SUDHL5 (cell line): ENCODE data around the genes ADGRA1 and UTF1.

- PRO-cap: no peak
Observed at GRCh38 chr10:132629090-132629653, 91.6 kb downstream of the INPP5A start.

- PRO-cap: no peak
Observed at GRCh38 chr10:132659959-132660950, 122.7 kb downstream of the INPP5A start.

- PRO-cap: no peak
Observed at GRCh38 chr10:132676165-132676988, 109.6 kb downstream of the NKX6-2 start.

GRCh38 chr10:132713503-132714631 lies 72.1 kb downstream of the NKX6-2 start:
- PRO-cap: no peak

DNA sequence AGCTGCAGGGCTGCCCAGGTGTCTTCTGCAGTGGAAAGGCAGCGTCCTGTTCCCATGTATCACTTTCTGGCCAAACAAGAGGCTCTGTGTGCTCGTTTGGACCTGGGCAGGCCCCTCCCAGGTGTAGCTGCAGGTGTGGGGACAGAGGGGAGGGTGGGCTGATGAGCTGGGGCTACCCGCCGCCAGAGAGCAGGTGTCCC lies 75.7 kb upstream of the NKX6-2 start:
- PRO-cap: no peak

- PRO-cap: no peak
Observed at GRCh38 chr10:132982127-132983013, 40.0 kb upstream of the CFAP46 start.

GRCh38 chr10:133087332-133088187 lies at the start of gene ADGRA1:
Gene ADGRA1 (plus strand): TSS chr10:133087924.
- PRO-cap: no peak

DNA sequence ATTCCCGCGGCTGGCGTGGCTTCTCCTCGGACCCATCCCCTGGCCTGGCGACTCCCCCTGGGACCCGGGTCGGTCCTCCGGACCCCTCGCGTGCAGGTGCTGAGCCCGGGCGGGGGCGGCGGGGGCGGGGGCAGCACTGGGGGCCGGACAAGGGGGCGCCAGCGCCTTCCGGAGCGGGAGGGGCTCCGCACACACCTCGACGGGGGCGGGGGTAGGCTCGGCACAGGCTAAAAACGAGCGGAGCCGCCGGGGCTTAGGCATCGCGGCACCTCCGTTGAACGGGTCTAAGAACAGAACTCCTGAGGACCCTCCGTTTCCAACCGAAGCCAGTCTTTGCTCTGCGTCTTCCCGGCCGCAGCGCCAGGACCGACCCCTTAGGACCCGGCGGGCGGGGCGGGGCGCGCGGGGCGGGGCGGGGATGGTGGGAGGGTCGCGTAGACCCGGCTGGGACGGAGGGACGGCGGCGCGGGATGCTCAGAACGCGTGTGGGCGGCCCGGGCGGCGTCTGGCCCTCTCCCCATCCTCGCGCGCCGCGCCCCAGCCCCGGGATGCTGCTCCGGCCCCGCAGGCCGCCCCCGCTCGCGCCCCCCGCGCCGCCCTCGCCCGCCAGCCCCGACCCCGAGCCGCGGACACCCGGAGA lies at the start of gene UTF1:
UTF1 (plus strand) TSS at position 477 of the 640 bp plus-strand sequence.
- PRO-cap: no peak

DNA sequence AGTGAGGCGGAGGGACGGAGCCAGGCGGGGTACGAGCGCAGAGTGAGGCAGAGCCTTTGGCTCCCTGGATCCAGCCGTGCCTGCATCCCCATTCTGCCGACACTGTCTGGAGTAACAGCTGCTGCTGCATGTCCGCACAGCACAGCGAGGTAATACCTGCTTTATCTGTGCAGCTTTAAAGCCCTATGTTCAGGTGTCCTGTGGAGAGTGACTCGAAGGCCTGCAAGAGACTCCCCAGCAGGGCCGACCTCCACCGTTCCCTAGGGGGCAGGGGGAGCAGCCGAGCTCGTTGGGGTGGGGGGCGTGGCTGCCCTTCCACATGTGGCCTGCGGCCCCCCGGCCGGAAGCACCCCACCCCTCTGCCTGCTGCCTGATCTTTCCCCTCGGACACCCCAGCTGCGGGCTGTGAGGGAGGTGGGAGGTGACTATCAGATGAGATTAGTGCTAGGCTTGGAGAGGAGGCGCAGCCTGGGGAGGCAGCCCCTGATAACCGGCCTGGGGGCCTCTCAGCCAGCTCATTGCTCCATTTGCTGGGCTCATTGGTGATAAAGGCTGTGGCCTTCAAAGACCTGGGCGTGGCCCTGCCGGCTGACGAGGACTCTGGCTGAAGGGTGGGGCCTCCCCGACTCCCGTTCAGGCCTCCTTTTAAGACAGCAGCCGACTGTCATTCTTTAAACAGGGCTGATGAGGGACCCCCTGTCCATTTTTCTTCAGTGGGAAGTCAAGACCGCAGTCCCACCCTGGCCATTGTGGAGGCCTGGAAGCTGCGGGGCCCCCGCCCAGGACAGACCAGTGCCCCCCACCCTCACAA lies 8.0 kb downstream of the VENTX start:
- PRO-cap: no peak

GRCh38 chr10:133287915-133288210 lies 11.2 kb upstream of the ADAM8 start:
- PRO-cap: no peak

DNA sequence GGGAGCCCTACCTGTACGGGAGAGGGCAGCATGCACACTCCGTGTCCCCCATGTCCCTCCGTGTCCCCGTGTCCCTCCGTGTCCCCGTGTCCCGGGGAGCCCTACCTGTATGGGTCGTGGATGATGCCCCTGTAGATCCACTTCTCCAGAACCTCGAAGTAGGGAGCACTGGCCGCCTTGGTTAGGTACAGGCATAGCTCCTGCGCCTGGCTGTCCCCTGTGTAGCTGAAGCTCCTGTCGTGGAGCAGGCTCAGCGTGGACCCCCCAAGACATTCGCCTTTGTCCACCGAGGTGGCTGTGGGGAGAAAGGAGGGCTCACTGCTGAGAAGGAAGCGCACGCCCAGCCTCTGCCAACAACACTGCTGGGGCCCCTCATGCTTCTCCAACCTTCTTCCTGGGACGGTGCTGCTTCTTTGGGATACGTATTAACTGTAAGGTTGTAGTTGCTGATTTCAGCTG lies 15.8 kb upstream of the ADAM8 start:
- PRO-cap: no peak

DNA sequence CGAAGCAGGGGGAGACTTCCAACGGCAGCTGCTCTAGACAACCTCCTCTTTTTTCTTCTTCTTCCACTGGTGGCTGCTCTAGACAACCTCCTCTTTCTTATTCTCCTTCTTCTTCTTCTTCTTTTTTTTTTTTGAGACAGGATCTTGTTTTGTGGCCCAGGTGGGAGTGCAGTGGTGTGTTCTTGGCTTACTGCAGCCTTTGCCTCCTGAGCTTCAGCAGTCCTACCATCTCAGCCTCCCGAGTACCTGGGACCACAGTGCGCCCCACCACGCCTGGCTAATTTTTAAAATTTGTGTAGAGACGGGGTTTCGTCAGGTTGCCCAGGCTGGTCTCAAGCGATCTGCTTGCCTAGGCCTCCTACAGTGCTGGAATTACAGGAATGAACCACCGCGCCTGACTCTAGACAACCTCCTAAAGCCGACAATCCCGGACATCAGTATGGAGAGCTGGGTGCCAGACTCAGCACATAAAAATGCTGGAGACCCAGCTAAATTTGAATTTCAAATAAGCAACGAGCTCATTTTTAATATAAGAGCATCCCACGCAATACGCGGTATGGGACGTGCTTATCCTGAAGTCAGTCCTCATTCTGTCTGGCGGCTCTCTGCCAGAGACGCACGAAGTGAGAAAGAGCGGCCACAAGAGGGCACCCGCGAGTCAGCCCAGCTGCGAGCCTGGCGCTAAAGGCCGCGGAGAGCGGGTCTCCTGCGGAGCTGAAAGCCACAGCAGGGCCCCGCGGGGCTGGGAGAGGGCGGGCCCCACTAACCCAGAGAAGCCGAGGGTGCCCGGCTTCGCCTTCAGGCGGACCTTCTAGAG lies 7.2 kb downstream of the CALY start:
- PRO-cap: no peak

GRCh38 chr10:133358568-133359273 lies 902 bp upstream of the FUOM start:
- PRO-cap: no peak

GRCh38 chr10:133516177-133516395 lies 11.1 kb upstream of the CYP2E1 start:
- PRO-cap: no peak

DNA sequence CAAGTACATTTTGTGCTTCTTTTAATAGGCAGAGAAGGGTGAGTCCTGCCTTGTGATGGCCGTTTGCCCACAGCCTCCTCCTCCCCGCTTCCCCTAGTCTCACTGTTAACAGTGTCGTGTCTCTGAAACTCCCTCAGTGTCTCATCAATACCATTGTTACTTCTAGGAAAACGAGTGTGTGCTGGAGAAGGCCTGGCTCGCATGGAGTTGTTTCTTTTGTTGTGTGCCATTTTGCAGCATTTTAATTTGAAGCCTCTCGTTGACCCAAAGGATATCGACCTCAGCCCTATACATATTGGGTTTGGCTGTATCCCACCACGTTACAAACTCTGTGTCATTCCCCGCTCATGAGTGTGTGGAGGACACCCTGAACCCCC lies 11.4 kb downstream of the CYP2E1 start:
- PRO-cap: no peak